Colonic mucosa (tissue), 1 donor: ENCODE data around the gene CTAGE1.

DNA sequence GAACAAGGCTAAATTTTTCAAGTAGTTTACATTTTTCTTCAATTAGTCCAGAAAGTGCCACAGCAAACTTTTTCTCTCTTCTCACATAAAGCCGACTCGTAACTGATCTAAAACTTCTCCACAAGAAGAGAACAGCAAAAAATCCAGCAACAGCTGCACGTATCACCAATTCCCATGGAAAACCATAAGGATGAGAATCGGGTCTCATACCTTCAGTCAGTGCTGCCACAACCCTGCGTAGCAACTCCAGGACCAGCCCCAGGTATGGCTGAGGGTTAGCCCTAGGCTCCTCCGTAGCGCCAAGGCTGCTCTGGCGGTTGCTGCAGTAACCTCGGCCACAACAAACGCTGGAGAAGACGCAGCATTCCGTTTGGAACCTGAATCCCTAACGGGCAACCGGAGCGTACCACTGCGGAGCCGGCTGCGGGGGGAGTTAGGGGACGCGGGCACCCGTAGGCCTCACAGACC, at the start of gene CTAGE1:
TSS of gene CTAGE1 (minus strand) at position 312 of the 468 bp plus-strand sequence.
- PRO-cap, result no peak

DNA sequence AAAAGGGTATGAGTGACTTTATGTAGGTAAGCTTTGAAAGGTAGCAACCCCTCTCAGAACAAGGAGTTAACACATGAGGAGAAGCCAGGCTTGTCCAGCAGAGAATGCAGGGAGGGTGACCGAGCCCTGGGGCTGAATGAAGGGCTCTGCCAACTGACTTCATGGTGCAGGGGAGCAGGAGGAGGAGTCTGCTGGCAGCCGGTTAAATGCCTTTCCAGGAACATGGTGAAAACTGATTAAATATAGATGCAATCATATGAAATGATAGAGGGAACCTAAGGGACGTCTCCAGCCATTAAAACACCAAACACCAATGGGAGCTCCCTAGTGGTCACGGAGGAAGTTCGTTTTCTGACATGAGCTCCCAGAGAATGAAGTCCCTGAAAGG, 10.5 kb upstream of the CTAGE1 start:
- PRO-cap, result no peak

- PRO-cap, result no peak
Observed at GRCh38 chr18:22428602-22428954, 10.9 kb upstream of the CTAGE1 start.

GRCh38 chr18:22466035-22466555, 48.4 kb upstream of the CTAGE1 start:
- PRO-cap, result no peak

- PRO-cap, result no peak
Observed at GRCh38 chr18:22466556-22467157, 48.9 kb upstream of the CTAGE1 start.

DNA sequence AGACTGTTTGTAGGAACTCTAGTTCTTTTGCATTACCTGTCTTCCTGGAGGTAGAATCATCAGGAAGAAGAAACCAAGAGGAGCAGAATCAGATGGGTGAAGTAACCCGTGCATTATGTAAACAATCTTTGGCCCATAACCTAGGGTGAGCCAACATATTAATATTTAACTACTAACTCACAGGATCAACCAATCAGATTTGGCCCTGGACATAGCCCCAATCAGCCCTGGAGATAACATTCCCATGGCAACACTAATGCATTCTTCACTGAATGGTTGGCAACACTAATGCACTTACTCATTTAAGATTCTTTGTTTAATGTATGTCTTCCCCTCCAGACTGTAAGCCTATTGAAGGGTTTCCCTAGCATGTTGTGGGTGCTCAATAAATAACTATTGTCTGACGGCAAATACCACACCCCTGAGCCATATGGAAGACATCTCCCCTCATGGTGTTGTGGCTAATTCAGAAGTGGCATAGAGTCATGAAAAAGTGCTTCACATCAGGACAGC, 72.0 kb upstream of the CTAGE1 start:
- PRO-cap, result no peak

DNA sequence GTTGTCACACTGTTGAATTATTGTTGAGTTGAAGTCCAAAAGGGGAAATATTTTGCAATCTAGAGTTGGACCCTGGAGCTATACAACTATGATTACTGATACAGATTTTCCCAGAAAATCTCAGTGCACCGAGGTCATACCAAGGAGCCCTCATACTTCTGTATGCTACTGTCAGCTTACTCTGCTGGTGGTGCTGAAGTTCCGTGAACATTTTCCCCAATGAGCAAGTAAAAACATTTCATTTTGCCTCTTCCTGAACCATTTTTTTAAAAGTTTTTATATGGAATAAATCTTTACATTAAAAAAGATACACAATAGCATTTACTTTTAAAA, 72.9 kb upstream of the CTAGE1 start:
- PRO-cap, result no peak

- PRO-cap, result no peak
Observed at GRCh38 chr18:22503677-22504247, 86.0 kb upstream of the CTAGE1 start.

DNA sequence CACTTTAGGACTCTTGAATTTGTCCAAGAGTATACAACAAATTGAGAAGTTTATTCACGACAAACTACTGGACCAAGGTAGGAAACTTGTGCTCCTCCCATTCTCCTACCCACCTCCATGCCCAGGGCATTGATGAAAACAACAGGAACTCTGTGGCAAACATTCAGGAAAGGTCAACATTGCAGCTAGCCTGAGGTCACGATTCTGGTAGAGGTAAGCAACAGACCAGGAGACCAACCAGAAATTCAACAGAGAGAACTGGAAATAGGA, 209.0 kb upstream of the CTAGE1 start:
- PRO-cap, result no peak

DNA sequence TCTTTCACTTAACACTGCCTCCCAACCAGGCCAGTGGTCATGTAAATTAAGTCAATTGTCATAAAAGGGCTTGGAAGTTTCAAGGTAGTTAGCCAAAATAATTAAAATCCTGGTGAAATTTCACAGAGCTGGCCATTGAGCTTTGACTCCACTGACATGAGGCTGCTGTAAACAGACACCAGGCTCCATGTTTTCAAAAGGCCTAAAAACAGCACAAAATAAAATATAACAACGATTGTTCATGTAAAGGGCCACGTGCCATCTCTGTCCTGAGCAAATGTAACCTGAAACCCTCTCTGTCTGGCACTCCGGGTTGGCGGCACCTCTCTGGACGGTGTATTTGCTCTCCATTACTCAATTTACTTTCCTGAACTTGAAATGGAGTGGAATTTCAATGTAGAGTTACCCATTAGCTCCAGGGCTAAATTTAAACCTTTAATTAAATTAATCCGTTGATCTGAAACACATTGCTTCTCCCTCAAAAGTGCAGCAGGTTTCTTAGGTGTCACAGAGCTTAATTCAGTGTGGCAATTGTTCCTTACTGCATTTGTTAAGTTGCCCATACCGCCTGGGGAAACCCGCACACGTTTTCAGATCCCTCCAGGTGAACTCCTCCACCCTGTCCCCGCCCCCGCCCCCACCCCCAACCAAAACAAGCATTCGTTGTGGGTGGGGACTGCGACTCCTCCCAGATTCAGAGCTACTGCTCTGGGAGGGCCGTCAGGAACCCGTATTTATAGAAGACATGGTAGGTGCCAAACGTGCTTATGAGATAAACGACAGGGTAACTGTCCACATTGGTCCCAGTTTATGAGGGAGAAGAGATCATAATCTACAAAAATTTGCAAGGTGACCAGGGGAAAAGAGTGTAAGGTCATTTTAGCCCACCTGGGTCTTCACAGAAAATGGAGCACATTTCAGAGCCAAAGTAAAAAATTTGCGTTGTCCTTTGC, 1.2 kb upstream of the CABLES1 start:
- PRO-cap, result bidirectional peak, plus-strand start at position 737 of the sequence, minus-strand start at position 580 of the sequence

DNA sequence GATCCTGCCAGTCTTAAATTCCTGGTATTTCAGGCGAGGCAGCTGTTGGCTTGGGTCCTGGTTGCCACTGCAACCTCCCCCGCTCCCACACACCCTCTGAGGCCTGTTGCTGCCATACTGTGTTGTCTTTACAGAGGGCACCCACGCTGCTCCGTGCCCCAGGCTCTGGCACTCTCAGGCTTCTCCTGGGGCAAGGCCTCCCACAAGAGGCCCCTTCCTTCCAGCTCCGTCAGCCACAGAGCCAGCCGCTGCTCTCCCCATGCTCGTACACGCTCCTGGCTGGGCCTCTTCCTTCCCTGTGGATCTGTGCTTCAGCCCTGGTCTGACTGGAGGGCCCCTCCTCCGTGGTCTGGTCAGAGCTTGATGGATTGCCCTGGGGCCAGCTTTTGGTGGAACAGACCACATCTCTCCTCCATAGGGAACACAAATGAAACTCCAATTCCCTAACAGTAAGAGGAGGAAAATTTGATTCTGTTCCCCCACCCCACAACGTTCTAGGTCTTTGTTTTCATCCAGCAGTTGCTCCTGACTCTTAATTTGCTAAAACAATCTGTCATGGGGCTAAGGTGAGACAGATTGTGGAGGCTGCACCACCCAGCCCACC, 8.7 kb downstream of the CABLES1 start:
- PRO-cap, result no peak

DNA sequence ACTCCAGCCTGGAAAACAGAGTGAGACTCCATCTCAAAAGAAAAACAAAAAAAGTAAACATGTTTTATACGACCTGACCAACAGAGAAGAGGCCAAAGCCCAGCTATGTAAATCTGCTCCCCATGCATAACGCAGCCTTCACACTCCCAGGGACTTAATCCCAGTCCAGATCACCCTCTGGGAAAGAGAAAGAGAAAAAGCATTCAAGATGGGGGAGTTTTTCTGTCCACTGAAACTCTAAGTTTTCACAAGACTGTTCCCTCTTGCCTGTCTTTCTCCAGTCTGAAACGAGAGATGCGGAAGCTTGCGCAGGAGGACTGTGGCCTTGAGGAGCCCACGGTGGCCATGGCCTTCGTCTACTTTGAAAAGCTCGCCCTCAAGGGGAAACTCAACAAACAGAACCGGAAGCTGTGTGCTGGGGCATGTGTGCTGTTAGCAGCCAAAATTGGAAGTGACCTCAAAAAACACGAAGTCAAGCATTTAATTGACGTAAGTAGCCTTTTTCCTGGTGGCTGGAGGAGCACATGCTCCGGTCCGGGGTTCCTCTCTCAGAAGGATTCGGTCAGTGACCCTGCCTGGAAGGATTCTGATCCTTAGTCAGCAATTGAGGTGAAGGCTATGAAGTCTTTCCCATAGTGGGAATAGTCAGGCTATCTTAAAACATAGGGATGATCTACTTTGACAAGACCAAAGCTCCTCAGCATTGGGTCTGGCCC, 118.3 kb downstream of the CABLES1 start:
- PRO-cap, result no peak

- PRO-cap, result no peak
Observed at GRCh38 chr18:23258299-23258673, 123.0 kb downstream of the CABLES1 start.

DNA sequence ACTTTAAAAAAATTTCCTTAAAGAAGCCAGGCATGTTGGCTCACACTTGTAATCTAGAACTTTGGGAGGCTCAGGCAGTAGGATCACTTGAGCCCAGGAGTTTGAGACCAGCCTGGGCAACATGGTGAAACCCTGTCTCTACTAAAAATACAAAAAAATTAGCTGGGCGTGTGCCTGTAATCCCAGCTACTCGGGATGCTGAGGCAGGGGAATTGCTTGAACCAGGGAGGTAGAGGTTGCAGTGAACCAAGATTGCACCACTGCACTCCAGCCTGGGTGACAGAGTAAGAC, 22.0 kb downstream of the RIOK3 start:
- PRO-cap, result no peak

DNA sequence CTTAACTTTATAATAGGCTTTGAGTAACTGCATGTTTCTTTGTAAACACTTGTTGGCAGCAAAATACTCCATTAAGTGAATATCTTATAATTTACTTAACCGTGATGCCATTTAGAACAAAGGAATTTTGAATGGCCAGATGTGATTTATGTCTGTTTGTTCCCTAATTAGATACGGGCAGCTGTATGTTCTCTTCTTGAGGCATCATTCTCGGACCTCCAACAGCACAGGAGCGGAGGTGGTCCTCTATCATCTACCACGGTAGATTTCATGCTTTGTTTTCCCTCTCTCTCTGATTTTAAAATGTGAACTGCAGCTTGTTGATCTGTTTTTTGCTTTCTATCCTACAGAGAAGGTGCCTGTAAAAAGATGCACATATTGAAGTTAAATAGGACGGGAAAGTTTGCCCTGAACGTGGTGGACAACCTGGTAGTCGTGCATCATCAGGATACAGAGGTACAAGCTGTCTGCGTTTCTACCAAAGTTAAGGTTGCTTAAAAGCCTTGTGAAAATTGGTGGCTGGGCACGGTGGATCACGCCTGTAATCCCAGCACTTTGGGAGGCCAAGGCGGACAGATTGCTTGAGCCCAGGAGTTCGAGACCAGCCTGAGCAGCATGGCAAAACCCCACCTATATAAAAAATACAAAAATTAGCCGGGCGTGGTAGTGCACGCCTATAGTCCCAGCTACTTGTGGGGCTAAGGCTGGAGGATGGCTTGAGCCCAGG, 15.6 kb downstream of the RMC1 start:
- PRO-cap, result no peak

DNA sequence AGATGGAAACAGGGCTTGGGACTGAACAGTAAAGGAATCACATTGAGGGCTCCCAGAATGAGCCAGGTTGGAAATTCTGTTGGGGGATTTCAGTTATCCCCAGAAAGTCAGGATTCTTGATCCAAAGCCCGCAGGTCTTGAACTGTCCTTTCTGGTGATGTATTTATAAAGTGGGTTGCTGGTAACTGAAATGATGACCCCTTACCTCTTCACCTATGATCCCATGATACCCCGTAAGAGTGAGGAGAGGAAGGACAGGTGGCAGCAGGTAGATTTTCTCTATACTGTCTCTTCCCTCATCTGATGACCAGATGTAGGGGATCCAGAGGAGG, 60.4 kb downstream of the LAMA3 start:
- PRO-cap, result no peak

DNA sequence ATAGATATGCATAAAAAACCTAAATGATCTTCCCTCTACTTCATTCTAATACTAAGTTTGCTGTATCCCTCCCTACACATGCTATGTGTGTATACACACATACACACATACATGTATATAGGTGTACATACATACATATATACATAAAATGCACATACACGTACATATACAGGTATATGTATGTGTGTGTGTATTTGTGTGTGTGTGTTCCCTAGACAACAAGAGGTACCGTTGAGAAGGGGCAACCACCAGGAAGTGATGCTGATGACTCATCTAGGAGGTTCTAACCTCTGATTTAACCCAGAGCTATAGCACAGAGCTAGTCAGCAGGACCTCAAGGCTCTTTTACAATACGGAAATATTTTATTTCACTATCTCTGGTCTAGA, 139.1 kb downstream of the LAMA3 start:
- PRO-cap, result no peak

DNA sequence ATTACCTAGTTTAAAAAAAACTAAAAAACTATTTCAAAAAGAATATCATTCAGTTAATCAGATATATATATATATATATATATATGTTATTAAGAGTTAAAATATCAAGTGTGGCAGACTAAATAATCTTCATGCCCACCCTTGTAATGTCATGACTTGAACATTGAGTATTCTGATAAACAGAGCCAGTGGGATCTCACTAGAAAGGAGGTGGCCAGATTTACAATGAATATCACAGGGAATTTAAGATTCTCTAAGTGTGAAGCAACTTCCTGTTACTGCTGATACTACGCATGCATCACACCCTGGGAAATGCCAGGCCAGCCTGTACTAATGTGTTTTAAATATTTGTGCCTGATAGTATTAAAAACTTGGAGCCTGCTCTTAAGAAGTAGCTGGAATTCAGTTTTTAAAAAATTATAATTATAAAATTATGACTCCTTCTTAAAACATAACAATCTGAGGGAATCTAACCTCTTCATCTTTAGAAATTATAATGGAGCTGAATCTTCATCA, 148.3 kb downstream of the LAMA3 start:
- PRO-cap, result no peak

DNA sequence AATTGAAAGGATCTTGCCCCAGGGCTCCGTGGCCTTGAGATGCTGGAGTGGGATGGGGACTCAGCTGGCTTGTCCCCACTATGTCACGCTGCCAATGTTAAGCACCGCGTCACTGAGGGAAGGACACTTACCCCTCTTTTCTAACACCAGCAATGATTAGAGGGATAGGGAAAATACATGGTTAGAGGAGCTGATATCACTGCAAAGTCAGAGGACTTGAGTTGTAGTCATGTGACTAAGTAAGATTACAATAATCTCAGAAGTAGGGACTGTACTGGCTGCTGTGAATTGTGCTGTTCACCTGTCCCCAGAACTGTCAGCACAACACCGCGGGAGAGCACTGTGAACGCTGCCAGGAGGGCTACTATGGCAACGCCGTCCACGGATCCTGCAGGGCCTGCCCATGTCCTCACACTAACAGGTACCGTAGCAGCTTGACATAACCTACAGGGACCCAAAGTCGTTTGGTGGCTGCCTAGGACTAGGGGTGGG, 132.9 kb upstream of the TTC39C start:
- PRO-cap, result no peak

- PRO-cap, result no peak
Observed at GRCh38 chr18:23891510-23891886, 123.1 kb upstream of the TTC39C start.